Bronchus (tissue), 1 donor: Measurements from ENCODE around the genes PTAR1, CEMIP2 and C9orf85.

- PRO-cap, result bidirectional peak, plus-strand start at chr9:69759676, minus-strand start at chr9:69759544; bidirectional peak, plus-strand start at chr9:69760143, minus-strand start at chr9:69759932
Observed at GRCh38 chr9:69759324-69760597, at the start of gene PTAR1. Gene PTAR1 (minus strand): TSS chr9:69760011.

- PRO-cap, result no peak
Observed at GRCh38 chr9:69867250-69867663, 46.6 kb downstream of the CFAP95 start.

DNA sequence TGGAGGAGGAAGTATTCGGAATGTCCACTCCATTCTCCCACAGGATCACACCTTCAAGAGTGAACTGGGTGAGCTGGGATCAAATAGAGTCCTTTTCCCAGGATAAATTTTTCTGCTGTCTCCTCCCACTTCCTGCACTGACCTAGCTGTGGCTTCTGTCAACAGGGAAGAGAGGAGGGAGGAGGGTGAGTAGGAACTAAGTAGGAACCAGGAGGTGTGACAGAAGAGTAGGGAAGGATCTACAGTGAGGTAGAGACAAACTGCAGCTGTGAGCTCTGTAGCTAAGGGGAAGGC, 69.4 kb downstream of the MAMDC2 start:
- PRO-cap, result no peak

DNA sequence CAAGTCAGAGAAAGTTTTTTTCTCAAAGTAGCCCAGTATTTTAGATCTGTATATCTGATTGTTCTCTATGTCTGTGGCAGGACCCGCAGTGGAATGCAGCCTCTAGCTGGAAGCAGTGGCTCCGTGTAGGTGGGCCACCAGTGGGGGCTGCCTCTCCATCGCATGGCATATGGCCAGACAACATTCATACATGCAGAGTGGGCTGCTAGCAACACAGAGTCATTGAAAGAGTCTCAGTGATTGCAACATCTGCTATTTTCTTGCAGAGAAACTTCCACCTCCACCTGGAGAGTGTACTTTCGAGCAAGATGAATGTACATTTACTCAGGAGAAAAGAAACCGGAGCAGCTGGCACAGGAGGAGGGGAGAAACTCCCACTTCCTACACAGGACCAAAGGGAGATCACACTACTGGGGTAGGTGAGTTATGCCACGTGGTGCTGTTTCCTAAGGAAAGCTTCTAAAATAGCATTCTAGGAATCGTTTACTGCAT, 88.5 kb upstream of the SMC5 start:
- PRO-cap, result no peak

DNA sequence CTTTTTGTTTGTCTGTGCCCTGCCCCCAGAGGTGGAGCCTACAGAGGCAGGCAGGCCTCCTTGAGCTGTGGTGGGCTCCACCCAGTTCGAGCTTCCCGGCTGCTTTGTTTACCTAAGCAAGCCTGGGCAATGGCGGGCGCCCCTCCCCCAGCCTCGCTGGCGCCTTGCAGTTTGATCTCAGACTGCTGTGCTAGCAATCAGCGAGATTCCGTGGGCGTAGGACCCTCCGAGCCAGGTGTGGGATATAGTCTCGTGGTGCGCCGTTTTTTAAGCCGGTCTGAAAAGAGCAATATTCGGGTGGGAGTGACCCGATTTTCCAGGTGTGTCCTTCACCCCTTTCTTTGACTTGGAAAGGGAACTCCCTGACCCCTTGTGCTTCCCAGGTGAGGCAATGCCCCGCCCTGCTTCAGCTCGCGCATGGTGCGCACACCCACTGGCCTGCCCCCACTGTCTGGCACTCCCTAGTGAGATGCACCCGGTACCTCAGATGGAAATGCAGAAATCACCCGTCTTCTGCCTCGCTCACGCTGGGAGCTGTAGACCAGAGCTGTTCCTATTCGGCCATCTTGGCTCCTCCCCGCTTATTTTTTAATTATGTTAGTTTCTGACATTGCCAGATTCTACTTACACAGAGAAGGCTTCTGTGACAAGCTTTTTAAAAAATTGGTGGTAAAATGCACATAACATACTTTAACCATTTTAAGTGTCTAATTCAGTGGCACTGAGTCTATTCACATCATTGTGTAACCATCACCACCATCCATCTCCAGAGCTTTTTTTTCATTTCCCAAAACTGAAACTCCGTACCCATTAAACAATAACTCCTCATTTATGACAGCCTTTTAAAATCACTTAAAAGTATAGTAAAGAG, 54.0 kb upstream of the SMC5 start:
- PRO-cap, result no peak

- PRO-cap, result no peak
Observed at GRCh38 chr9:70228804-70229662, 29.7 kb upstream of the SMC5 start.

GRCh38 chr9:70419600-70420169, 5.2 kb upstream of the KLF9 start:
- PRO-cap, result bidirectional peak, plus-strand start at chr9:70419845, minus-strand start at chr9:70419504; bidirectional peak, plus-strand start at chr9:70420288, minus-strand start at chr9:70420044

DNA sequence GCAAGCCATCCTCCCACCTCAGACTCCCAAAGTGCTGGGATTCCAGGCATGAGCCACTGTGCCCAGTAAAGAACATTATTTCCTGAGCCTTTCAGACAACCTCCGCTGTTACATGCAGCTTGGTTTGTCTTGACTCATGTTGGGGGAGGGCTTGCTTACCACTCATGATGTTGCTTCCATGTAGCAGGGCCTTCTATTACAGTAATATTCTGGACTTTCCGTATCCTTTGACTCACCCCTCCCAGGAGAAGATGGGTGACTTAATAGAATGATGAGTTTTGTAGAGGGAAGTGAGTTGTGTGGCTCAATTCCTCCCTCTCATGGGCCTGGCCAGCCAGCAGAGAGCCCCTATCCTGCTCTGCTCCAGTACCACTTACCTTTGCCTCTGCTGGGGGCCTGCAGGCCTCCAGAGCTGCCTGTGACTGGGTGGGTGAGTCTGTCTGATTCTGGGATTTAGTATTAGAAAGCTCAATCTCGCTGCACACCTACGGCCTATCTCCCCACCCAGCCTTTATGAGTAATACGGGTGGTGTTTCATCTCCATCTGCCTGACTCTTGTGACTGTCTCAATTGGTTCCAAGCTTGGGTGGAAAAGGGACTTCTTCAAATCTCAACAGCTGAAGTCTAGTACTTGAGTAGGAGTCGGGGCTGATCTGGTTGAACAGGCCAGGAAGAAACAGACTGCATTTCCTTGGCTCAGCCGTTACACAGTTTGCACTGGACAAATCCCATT, 52.6 kb upstream of the KLF9 start:
- PRO-cap, result no peak

DNA sequence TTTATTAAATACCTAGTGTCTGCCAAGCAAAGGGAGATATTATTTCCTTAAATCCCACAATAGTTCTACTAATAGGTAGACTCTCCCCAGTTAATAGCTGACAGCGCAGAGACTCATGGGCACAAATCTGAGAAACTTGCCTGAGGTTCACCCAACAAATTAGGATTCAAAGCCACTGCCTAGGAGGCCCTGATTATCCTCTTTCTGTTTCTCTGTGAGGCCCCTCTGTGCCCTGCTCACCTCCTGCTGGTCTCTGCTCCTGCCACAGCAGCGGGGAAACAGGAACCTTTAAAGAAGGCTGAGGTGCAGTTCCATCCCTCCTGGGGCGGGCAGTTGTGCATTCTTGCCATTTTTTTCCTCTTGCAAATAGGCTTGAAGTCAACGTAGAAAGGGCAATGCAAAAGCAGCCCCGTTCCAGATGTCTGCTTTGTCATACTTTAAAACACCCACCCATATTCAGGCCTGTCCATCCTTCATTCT, 65.3 kb upstream of the KLF9 start:
- PRO-cap, result no peak

GRCh38 chr9:70566697-70567109, 152.2 kb upstream of the KLF9 start:
- PRO-cap, result no peak

- PRO-cap, result no peak
Observed at GRCh38 chr9:70600481-70600854, 186.0 kb upstream of the KLF9 start.

DNA sequence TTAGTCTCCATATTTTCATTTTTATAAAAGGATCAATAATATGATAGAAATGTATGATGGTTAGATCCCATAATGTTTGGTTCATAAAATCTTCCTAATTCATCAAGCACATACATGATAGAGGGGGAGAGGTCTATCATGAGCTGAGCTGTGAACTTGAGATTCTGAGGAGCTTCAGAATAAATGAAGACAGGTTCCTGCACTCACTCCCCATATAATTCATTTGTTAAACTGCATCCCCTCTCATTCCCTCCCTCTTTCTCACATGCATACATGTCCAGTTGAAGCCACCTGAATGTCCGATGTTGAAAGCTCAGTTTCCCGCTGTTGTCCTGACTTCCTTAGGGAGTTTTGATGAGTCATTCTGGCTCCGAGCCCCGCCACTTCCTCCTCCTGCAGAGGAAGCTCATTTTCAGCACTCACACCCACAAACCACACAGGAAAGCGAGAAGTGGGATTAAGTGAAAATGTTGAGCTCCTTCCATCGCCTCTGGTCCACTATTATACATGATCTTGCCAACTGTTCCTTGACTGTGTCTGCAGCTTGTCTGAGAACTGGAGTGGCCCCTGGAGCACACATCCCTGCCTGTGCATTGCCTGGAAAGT, 121.2 kb downstream of the CEMIP2 start:
- PRO-cap, result no peak

DNA sequence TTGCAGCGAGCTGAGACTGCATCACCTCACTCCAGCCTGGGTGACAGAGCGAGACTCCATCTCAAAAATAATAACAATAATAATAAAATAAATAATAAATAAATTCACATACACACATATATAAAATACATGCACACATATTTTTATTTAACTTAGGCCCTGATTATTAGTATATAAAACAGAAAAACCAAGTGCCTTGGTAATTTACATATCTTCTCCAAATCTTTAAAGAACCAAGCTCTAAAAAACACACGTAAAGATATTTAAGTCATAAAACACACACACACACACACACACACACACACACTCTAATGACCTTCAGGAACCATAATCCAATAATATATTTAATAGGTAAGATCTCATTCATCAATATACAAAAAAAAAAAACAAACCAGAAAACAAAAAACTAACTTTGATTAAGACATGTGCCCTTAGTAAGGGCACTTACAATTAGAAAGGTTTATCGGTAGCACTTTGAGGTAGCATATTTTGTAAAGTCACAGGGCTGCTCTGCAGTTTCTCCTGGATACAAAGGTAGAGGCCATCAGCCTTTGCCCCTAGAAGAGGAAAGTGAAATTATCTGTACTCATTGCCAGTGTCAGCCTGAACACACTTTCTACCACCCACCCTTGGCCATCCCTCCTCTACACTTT, 84.9 kb downstream of the CEMIP2 start:
- PRO-cap, result no peak

DNA sequence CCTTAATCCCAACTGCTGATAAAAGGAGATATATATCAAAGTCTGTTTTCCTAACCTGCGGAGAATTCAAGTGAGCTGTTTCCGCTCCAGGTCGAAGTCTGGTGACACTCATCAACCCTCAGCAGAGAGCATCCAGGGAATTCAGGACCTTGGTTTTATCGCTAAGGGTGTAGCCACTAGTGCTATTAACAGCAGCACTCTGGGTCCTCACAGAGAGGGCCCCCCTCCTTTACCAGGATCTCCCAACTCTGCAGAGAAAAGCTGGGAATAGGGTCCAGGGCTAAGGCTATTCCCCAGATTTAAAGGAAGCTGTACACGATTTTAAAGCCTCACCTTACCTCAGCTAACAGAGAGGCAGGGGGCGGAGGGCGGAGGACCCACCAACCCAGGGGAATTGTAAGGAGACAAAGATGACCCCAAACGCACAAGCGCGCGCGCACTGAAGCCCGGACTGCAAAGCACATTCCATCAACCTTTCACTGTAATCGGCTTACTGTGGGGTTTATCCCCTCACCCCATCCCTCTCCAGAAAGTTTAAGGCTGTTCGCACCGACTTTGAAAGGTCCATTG, 770 bp downstream of the CEMIP2 start:
- PRO-cap, result bidirectional peak, plus-strand start at position 433 of the sequence, minus-strand start at position 465 of the sequence

- PRO-cap, result bidirectional peak, plus-strand start at chr9:71768628, minus-strand start at chr9:71768513; bidirectional peak, plus-strand start at chr9:71769039, minus-strand start at chr9:71768860
Observed at GRCh38 chr9:71768028-71768989, at the start of gene CEMIP2. Gene CEMIP2 (minus strand): TSS chr9:71768513.

DNA sequence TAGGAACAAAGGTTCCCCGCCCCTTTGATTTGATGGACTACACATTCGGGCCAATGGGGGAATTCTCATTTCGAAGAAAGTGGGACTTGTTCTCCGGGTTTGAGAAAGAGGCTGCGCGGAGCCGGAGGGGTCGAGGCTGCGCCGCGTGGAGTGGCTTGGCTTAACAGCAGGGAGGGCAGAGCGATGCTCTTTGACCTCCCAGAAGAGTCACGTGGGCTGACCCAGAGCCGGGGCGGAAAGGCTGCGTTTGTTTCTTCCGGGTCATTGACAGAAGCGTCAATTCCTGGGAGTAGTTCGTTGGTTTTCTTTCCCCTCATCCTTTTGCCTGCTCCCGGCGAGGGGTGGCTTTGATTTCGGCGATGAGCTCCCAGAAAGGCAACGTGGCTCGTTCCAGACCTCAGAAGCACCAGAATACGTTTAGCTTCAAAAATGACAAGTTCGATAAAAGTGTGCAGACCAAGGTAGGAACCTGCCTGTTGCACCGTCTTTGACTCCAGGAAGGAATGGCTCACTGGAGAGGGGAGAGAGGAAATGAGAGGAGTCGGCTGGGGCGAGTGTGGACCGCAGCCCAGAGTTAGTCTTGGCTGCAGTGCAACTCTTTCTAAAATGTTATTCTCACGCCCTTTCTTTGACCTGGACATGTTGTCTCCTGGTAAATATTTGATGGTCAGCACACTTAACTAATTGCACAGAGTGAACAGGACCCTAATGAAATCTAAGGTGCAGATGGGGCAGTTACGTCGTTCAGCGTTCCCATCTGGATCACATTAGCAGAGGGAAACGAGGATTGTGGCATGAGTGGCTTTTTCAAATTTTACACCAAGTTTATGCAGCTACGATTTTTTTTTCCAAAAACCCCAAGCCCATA, at the start of gene C9orf85:
TSS of gene C9orf85 (plus strand) at position 264 of the 868 bp plus-strand sequence.
- PRO-cap, result bidirectional peak, plus-strand start at position 105 of the sequence, minus-strand start outside the sequence; unidirectional peak, plus-strand start at position 264 of the sequence; unidirectional peak, plus-strand start at position 325 of the sequence; bidirectional peak, plus-strand start at position 517 of the sequence, minus-strand start at position 505 of the sequence

DNA sequence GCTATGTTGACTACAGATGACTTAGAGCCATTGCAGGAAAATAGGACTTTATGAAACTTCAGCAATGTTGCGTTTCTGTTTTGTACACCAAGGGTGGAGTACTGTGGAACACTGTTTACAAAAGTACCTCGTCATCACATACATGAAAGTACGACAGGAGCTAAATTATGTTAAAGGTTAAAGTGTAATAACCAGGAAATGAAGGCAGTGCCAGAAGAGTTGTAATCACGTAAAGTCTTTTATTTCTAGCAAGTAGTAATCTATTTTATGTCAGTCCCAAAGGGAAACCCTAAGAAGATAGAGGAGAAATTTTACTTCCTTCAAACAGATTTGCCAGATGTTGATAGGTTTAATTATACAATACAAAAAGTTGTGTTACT, 50.9 kb downstream of the C9orf85 start:
- PRO-cap, result no peak

- PRO-cap, result no peak
Observed at GRCh38 chr9:72129633-72130257, 19.5 kb upstream of the GDA start.

DNA sequence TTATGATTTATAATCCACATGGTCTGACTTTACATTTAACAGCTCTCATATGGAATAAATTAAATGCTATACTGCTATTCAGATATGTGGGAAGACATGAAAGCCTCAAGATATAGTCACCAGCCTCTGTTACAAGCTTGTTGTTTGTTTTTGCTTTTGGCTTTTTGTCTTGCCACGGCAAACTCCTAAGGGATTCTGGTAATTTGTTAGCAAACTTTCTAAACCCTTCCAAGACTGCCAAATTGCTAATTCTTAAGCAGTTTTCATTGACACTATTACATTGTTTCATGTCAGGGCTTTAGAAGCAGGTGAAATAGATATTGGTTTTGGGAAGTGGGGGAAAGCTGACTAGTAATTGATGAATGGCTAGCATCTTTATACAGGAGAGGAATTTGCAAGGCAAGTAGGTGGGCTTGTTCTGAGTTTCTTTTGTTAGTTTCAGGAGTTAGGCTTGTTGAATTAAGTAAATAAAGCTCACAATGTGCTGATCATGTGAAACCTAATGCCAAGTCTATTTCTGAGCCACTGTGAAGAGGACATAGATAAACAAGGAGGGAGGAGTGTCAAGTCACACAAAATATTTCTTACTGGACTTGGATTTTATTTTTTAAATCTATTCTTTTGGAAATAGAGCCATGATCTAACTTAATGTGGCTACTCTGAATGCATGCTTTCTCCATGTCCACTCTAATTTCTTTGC, 19.8 kb downstream of the GDA start:
- PRO-cap, result no peak

DNA sequence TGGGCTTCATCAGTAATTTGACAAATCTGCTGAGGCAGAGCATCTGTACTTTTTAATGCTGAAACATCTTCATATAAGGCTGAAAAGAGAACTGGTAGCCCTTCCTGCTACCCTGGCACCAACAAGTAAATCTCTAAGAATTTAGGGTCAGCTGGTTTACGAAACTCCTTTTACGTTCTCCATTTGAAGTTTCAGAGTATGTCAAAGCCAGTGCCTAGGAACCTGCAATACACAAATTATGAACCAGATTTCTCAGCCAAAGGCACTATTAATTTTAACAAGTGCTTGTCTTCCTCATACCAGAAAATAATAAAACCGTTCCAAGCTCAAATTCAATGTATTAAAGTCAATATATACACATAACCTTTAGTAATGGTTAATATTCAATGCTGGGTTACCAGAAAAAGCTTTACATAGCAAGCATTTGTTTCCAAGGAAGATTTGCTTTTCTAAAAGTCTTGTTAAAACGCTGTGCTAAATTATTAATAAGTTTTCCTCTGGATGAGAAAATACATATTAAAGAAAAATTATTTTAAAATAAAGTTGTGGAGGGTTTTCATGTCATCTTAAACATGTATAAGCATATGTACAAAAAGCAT, 3.7 kb downstream of the ZFAND5 start:
- PRO-cap, result no peak